ENCODE measurements around a stretch of chr6.

DNA sequence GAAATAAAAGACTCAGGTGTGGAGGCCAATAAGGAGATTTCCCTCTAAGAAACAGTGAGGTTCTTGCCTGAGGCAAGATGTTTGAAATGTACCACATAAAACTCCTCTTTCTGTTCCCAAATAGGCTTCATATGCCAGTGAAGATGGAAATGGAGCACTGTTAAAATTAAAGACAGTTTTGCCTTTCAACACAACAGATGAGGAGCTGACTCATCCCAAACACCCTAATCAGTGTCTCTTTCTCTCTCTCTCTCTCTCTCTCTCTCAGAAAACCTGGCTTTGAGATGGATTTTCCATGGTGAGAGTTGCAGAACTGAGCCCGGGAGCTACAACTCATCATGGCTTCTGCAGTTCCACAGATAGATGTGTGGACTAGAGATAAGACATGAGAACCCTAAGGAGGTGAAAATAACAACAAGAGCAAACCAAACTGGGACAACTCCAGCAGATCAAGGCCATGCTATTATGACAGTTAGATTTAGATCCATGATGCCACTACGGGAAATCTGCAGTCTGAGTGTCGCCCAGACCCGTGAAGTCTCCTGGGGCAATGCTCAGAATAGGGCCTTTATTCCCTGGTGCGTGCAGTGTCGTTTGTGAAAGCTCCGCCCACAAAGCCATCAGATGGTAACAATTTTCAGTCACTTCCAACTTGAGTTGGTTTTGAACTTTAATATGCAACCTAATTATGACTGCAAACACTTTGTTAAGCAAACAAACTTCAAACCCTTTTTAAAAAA lies 338.1 kb upstream of the PREP start:
- PRO-cap, 2 experiments = no peak in any of the 2 experiments

DNA sequence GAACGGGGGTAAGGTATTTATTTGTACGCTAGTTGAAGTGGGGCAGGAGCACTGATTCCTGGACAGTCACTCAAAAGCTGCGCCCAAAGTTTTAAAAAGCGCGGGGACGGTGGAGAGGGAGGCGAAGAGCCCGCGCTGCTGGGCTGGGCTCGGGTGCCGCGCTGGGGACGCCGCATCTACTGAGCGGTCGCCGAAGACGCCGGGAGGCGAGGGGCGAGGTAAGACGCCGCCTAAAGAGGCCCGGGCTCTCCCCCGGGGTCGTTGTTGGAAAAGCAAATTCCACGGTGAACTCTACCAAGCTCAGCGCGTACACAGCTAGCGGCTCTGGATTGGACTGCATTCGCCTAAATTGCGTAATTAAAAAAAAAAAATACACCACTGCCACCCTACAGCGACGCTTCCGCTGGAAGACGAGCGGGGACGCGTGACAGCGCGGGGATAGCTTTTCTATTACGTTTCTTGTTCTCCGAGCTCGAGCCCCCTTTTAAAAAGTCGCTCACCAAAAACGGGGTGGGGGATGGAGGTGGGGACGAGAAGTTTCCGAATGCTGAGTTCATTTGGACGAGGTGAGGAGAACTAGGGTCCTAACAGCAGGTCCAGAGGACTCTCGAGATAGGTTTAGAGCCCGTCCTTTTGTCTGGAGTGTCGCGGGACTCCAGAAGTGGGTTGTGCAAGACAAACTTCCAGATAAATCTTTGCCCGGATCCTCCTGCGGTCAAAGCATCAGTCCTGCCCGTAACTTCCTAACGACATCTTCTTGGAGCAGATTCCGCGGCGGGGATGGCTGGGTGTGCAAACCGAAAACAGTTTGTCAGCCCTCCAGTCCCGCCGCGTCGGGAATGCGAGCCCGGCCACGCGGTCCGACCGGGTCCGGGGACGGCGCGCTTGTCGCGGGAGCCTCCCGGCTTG lies 91.9 kb upstream of the PRDM1 start:
- PRO-cap, 2 experiments = peak in 2 of 2 experiments; most common plus-strand start position 193 of the sequence (in 2); most common minus-strand start position 169 of the sequence (in 1)

DNA sequence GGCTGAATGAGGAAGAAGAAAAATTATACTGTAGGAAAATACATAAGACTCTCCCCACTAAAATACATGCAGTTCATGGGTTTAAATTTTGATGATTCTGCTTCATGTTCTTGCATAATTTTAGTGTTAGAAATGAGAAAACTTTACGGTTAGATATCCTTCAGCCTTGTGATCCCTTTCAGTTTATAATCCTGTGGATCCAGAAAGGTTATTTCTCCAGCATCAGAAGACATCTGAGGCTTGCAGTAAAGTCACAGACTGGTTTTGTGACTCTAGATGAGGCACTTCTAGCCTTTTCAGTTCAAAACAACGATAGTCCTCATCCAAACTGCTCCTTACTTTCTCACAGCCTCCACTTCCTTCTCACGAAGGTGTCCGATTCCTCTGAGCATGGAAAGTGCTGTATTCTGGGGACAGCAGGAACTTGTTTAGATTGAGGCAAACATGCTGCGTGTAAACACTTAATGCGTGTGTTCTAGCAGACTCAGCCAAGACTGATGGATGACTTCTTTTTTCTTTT lies 80.3 kb upstream of the PRDM1 start:
- PRO-cap, 2 experiments = no peak in any of the 2 experiments

GRCh38 chr6:106085009-106085733 lies 965 bp upstream of the PRDM1 start:
- PRO-cap, 2 experiments = peak in 1 of 2 experiments; most common plus-strand start chr6:106085540 (in 1)

DNA sequence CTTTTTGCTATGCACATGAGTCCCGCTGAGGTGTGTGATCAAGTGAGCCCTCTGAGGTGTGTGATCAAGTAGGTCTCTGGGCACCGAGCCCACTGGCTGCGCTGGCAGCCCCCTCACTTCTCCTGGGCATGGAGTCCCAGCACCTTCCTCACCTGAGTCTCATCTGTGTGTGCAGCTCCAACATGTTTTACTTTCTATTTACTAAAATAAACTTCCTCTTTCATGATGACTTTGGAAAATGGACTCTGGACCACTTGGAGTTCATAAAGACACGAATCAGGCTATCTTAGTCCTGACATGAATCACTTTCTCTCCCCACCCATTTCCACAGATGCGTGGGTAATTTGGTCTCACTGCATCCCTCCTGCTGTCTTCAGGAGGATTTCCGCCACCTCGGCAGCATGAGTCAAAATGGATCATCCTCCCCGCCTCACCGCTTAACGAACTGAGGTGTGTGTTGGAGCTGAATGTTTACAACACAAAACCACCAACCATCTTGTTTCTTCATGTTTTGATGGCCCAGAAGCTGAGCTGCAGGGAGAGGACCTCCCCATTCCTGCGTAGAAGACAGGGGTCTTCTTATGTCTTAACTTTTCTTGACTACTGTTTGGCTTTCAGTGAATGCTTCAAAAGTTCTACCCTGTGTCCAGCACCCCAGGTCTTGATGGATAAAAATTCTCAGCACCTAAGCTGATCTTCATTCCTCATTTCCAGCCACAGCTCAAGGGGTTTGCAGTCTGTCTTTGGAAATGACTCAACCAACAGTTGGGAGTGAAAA lies 40.0 kb downstream of the PRDM1 start:
- PRO-cap, 2 experiments = no peak in any of the 2 experiments

GRCh38 chr6:106135227-106135598 lies 49.1 kb downstream of the PRDM1 start:
- PRO-cap, 2 experiments = no peak in any of the 2 experiments

DNA sequence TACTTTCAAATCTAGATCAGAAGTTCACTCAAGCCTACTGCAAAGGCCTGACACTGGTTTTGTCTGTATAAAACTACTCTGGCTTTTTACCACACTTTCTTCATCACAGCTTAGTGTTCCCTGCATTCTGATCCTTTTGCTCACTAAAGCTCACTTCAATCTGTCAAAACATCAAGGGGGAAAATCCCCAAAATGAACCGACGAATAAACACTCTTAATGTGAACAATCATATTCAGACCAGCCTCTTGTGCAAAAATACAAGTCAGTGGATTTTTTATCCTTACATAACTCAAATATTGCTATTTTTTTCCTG lies 98.5 kb downstream of the PRDM1 start:
- PRO-cap, 2 experiments = no peak in any of the 2 experiments

- PRO-cap, 2 experiments = no peak in any of the 2 experiments
These were observed 127.4 kb downstream of the RTN4IP1 start for GRCh38 chr6:106501723-106502545.

DNA sequence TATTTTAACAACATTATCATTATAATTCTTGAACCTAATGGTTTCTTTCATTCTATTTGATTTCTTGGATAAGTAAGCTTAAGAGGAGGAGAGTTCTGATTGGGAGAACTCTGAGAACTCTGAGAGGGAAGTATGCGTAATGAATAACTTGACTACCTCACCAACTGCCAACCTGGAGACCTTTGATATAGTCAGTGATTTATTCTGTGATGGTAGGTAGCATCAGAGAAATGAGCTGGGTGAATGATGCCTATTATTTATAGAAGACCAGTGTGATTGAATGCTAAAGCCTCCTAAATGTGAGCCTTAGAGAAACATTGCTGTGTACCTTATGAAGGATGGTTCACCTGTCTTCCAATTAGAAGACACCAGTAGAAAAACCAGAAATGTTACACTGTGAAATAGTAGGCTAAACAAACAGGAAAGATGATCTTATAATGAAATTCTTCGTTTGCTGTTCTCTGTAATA lies 114.9 kb downstream of the RTN4IP1 start:
- PRO-cap, 2 experiments = no peak in any of the 2 experiments

DNA sequence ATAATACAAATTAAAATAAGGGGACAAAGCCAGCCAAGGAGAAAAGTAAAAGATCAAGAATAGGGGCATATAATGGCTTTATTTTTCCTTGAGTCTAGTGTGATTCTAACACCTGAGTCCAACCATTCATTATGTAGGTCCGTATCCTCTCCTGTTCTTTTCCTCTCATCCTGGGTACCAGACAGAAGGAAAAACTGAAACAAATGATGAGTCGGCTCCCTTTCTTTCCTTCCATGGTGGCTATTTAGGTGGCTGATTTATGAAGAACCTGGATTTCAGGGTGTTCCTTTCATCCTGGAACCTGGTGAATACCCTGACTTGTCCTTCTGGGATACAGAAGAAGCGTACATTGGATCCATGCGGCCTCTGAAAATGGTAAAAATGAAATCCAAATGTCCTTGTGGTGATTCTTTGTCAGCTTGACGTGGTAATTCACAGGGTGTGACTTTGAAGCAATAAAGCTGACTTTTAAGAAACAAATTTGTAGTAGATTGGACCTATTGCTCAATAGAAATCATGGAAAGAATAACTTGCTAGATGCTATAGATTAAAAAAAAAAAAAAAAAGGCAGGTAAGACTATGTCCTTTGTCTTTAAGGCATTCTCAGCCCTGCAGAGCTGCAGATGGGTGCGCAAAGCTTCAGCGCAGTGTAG lies 90.0 kb downstream of the RTN4IP1 start:
- PRO-cap, 2 experiments = no peak in any of the 2 experiments

- PRO-cap, 2 experiments = no peak in any of the 2 experiments
These were observed 111.0 kb downstream of the QRSL1 start for GRCh38 chr6:106740339-106740811.

DNA sequence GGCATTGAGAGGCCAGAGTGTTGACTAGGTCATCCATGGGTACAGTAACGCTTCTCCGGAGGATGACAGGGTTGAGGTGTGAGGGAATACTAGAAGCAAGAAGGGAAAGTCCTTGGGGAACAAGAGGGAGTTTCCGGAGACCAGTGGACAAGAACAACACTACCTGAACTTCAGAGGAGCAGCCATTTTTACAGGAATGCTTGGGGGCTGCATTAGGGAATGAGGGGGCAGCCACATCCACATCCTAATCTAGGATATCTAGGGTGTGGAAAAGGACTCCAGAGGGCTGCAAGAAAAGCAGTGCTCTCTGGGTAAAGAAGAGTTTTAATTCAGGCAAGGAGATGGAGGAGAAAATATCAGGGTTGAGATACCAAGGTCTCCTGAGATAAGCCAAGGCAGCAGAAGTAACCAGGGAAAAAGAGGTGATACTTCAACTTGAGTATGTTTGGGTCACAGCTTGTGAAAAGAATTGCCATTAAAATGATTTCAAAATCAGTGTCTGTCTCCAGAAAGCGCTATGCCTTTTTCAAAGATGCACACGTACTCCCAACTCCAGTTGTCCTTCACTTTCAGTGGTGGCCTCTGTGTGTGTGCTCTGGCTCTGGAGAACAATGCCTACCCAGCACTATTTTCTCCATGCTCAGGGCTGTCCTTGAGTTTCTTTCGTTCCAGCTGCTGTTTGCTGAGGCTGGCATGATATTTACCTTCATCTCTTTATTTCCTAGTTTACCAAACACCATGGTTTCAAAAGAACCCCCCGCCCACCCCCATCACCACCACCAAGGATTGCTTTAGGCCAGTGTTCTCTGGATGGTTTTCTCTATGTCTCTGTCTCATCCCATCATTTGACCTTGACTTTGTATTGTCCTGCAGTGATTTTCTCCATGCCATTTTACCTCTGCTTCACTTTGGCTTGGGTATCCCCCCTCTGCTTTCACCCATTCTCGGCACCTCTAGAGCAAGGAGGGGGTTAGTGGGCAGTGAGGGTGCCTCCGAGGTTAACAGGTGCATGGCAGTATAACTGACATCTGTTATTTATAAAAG lies 136.7 kb downstream of the QRSL1 start:
- PRO-cap, 2 experiments = no peak in any of the 2 experiments

DNA sequence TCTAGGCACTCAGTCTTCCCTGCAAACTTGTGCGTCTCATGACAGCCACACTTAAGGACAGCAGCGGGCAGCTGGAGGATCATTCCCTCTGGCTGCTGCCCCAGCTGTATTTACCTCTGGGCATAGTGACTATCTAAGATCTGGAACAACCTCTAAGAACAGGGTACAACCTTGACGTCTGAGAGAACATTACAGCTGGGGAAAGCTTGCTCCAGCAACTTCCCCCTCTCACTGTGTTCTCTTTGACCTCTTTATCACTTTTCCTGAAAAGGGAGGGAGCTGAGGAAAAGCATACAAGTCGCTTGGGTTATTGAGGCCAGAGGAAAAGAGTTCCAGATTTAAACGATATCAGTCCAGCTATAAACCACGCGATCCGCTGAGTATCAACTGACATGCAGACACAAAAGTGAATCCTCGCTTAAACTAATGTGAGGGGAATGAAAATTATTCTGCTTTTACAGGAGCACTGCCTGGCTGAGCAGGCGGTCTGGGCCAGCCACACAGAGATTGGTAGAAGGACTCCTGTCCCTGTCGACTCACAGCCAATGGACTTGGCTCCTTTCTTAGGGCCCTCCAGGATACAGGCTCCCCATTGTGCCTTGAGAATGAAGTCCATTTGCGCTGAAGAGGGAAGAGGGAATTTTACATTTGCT lies 153.3 kb downstream of the QRSL1 start:
- PRO-cap, 2 experiments = no peak in any of the 2 experiments

- PRO-cap, 2 experiments = no peak in any of the 2 experiments
These were observed 167.8 kb downstream of the QRSL1 start for GRCh38 chr6:106797070-106797611.

- PRO-cap, 2 experiments = no peak in any of the 2 experiments
These were observed 103.5 kb downstream of the CD24 start for GRCh38 chr6:106871102-106871398.

- PRO-cap, 2 experiments = no peak in any of the 2 experiments
These were observed 2.8 kb downstream of the CD24 start for GRCh38 chr6:106971527-106972289.

- PRO-cap, 2 experiments = peak in 1 of 2 experiments; most common plus-strand start chr6:107114605 (in 1); most common minus-strand start chr6:107114305 (in 1)
These were observed 894 bp downstream of the BEND3 start for GRCh38 chr6:107114045-107115196.

DNA sequence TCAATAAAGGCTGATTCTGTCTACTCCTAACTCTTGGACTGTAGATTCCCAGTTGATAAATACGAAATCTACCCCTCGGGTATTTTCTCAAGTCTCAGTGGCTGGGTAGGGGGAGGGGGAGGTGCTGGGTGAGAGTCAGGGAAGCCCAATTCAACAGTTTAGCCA lies 703 bp upstream of the BEND3 start:
- PRO-cap, 2 experiments = no peak in any of the 2 experiments

GRCh38 chr6:107458593-107459184 lies 675 bp downstream of the PDSS2 start:
- PRO-cap, 2 experiments = no peak in any of the 2 experiments

- PRO-cap, 2 experiments = no peak in any of the 2 experiments
These were observed 83.3 kb downstream of the SCML4 start for GRCh38 chr6:107740813-107741178.

Measured in heart right ventricle (tissue), 2 donors.